GM19240 (cell line): ENCODE measurements around a stretch of chr19.

GRCh38 chr19:16141170-16141629 lies 2.3 kb upstream of the HSH2D start:
- RRBS, result no CpG with 5 or more reads among the region's 6 CpGs

DNA sequence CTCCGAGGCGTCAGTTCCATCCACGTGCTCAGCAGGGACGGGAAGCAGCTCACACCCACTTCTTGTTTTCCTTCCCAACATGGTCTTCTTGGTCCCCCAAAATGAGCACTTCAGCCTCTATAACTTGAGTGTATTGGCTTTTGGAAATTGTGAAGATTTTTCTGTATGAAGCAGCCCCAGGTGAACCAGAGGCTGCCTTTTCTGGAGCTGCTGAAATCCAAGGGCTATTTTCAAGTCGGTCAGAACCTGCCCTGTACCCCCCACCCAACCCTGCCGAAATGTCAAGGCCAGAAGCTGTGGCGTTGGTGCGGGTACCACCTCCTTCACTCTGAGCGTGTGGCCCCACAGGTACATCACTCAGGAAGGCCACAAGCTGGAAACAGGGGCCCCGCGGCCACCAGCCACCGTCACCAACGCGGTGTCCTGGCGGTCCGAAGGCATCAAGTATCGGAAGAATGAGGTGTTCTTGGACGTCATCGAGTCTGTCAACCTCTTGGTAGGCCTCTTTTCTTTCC lies 11.0 kb downstream of the AP1M1 start:
- RRBS, result no CpG with 5 or more reads among the region's 19 CpGs

GRCh38 chr19:16247184-16248062 lies 49.7 kb downstream of the AP1M1 start:
- RRBS, result no CpG with 5 or more reads among the region's 17 CpGs

- RRBS, result no CpG with 5 or more reads among the region's 14 CpGs
Measured at GRCh38 chr19:16290473-16291212, 34.0 kb upstream of the KLF2 start.

- RRBS, result 6% methylated on average over 9 of the region's 27 CpGs
Measured at GRCh38 chr19:16326275-16326829, 1.7 kb downstream of the KLF2 start.

GRCh38 chr19:16370396-16371141 lies 45.9 kb downstream of the KLF2 start:
- RRBS, result no CpG with 5 or more reads among the region's 16 CpGs

DNA sequence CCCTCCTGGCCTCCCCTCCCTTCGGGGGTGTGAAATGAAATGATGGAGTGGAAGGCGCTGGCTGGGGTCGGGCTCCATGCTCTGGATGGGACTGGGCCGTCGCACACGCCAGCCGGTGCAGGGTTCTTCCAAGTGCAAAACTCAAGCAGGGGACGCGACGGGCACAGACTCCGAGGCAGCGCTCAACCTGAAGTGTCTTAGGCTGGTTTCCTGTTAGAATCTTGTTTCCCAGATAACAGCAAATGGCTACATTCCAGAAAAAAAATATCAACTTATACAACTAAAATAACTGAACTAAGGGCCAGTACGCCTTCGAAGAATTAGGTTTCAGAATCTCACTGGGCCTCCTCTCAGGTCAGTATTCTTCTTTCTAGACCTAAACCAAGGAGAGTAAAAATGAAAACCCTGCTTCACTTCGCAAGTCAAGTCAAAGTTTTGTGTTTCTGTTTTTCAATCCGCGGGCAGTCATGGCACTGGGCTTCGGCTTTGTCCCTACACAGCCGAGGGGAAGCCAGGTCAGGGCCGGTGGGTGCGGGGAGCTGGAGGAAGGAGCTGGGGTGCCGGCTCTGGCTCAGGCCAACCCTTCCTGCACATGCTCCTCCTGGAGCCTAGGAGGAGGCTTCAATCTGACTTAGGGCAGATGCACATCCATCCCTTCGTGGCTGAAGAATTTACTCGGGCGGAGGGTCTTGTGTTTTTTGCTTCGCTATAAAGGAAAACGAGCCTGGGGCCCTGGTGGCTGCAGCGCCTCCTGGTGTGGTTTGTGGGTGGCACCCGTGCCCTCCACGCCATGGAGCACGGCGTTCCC lies 22.2 kb downstream of the C19orf44 start:
- RRBS, result no CpG with 5 or more reads among the region's 32 CpGs

GRCh38 chr19:16571051-16572255 lies 762 bp downstream of the SLC35E1 start:
- RRBS, result 3% methylated on average over 9 of the region's 78 CpGs

- RRBS, result no CpG with 5 or more reads among the region's 6 CpGs
Measured at GRCh38 chr19:16594572-16595017, 22.4 kb upstream of the SLC35E1 start.

- RRBS, result no CpG with 5 or more reads among the region's 10 CpGs
Measured at GRCh38 chr19:16652329-16653058, 7.5 kb downstream of the SMIM7 start.

DNA sequence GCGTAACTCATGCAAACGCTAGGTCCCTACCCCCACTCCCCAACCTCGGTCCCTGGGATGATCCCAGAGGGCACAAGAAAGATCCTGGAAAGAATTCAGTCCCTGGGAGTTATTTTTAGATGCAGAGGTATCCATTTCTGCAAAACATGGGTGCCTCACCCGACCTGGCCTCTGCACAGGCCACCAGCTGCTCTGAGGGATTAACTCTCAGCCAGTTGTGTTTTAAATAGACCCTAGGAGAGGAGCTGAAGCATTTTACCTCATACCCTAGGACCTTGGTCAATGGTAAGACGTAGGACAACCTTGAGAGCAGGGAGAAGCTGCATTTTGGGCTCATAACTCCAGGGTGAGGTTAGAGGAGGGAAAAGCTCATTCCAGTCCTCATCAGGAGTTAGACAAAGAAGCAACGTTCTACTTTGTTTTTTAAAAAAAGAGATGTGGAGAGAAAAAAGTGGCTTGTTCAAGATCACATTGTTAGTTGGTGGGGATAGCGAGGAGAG lies 10.9 kb downstream of the TMEM38A start:
- RRBS, result no CpG with 5 or more reads among the region's 7 CpGs

DNA sequence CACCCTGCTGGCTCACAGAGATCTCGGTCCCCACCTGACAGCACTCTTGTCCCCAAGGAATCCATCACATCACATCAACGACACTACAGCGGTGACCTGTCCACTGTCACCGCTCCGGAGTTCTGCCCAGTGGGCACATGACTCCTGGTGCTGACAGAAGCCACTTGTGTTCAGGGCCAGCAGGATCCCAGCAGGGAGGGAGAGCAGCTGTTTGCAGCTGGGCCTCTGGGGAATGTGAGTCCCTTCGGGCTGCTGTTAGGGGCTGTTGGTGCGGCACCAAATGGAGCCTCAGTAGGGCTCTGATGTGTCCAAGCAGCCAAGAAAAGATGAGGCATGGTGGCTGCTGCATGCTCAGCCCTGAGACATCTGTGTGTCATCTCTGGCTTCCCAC lies 55.8 kb downstream of the F2RL3 start:
- RRBS, result no CpG with 5 or more reads among the region's 7 CpGs

GRCh38 chr19:17094853-17095802 lies 19.6 kb downstream of the MYO9B start:
- RRBS, result no CpG with 5 or more reads among the region's 22 CpGs

DNA sequence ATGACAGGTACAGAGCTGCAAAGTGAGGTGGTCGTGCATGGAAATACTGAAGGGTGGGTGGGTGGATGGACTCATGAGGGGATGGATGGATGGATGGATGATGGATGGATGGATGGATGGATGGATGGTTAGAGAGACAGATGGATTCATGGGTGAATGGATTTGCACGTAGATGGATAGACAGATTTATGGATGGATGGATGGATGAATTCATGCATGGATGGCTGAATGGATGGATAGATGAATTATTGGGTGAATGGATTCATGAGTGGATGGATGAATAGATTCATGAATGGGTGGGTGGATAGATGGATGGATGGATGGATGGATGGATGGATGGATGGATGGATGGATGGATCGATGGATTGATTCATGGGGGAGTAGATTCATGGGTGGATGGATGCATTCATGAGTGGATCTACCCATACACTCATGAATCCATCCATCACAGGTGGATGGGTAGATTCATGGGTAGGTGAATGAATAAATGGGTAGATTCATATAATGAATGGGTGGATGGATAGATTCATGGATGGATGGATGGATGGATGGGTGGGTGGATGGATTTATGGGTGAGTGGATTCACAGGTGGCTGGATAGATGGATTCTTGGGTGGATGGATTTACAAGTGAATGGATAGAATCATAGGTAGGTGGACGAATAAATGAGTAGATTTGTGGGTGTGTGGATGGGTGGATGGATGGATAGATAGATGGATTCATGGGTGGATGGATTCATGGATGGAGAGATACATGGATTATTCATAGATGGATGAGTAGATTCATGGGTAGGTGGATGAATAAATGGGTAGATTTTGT lies 69.1 kb upstream of the USE1 start:
- RRBS, result no CpG with 5 or more reads among the region's 4 CpGs

DNA sequence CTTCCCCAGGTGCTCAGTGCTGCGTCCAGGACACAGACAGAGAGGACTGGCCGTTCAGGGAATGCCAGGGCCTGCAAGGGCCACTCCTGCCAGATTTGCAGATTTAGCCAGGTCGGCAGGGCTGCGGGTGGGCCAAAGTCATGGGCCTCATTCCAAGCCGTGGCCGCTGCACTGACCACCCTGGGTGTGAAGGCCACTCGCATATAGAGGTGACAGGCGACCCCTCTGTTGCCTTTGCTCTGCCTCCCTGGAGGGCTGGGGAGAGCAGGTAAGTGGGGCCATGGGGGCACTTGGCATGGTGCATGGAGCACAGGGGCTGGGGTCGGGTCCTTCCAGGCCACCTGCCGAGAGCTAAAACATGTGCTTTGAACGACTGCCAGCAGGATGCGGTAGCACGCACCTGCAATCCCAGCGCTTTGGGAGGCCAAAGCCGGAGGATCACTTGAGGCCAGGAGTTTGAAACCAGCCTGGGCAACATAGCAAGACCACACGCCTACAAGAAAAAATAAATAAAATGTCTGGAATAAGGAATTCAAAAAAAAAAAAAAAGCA lies 37.1 kb upstream of the USE1 start:
- RRBS, result no CpG with 5 or more reads among the region's 16 CpGs

- RRBS, result 100% methylated on average over 1 of the region's 23 CpGs
Measured at GRCh38 chr19:17200087-17201142, 14.7 kb upstream of the USE1 start.

DNA sequence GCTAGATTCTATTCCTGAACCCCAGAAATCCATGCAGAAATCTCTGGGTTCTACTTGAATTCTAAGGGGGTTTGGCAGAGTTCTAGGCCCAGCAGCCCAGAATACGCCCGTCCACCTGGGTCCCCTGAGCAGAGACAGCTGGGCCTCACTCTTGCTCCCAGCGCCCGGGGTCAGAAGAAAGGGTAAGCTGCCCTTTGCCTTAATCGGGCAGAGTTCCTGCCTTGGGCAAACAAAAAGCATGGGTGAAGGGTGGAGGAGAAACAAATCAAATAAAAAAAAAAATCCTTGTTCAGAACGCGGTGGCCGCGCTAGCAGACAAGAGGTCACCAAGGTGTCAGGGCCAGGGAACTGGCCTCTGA lies 5.8 kb downstream of the NR2F6 start:
- RRBS, result no CpG with 5 or more reads among the region's 9 CpGs

DNA sequence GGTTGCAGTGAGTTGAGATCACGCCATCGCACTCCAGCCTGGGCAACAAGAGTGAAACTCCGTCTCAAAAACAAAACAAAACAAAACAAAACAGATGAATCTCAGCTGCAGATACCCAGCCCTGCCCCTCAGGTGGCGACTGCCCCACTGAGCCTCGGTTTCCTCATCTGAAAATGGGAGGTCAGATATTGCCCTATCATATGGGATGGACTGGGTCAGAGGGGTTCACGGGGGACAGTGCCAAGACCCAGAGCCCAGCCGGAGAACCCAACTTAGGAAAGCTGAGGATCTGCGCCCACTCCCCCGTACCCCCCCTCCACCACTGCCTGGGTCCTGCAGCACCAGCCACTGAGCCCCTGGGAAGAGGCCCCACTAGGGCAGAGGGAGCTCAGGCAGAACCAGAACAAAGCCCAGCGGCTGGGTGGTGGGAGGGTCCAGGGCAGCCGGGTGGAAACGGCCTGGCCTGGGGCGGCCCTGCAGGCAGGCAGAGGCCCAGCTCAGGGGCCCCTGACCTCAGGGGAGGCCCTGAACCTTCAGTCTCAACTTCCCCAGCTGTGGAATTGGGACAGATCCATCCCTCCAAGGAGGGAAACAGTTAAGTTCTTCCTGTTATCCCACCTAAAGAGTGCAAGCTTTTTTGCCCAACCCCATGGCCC lies 3.3 kb downstream of the NR2F6 start:
- RRBS, result no CpG with 5 or more reads among the region's 13 CpGs

GRCh38 chr19:17244682-17244988 lies 1.1 kb downstream of the NR2F6 start:
- RRBS, result no CpG with 5 or more reads among the region's 19 CpGs

DNA sequence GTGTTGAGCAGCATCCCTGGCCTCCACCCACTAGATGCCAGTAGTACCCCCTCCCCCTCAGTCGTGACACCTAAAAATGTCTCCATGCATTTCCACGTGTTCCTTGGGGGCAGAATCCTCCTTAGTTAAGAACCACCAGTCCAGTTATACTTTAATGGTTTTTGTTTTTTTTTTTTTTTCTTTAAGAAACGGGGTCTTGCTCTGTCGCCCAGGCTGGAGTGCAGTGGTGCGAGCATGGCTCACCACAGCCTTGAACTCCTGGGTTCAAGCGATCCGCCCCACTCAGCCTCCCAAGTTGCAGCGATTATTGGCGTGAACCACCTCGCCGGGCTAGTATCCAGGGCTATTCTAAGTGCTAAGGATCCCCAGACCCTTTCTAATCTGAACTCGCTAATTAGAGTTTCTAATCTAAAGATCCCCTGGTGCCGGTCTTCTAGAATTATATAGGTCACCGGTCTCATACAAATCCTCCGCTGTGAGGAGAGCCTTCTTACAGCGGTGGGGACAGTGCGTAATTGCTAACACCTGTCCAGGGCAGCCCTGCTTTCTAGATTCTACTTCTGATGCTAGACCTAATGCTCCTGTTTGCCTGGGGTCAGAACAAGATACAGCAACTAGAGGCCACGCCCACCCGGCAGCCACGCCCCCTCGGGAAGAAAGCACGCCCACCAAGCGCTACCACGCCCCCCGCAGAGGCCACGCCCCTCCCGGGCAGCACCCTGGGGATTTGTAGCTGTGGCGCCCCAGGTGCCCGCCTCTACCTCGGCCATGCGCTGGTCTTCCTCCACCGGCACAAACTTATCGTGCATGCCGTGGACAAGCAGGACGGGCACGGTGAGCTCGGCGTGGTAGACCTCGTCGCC lies 9.5 kb downstream of the ABHD8 start:
- RRBS, result 52% methylated on average over 15 of the region's 40 CpGs